Ileum (tissue), 1 donor: ENCODE results near the gene SLC25A13.

DNA sequence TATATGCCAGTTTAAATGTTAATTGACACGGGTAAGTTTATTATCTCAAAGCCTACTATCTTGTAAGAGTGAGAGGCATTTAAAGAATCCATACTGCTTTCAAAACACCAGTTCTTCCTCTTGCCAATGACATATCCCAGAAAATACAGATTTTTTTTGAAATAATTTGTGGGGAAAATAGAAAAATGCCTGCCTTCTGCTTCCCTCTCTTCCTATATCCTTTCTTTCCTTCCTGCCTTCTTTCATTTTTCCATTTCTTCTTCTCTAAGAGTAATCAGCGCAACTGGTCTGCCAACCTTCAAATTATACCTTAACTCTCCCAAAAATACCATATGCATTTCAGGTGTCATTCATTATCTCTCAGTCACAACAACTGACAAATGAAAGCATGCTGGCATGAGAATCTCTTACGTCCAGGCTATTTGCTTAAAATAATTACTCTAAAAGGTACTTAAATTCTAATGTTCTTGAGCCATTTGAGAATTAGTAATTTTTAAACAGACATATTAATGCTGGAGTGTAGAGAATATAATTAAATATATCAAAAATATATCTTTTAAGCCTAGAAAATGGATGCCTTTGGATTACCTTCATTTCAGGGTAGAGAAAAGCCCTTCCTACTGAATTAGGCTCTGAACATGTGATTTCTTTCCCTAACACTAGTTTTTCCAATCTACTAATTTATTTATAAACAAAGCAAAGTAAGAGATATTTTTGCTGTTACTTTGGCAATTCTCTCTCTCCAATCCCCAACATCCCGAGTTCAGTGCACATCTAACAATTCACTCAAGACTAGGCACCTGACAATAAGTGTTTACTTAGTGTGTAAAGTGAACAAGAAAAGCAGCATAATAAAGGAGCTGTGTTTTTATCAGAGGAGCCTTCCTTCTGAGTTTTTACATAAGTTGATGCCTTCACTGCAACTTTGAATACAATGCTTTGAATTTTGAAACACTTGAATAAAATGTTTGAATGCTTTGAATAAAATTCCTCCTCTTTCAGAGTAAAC, 11.9 kb downstream of the PDK4 start:
- PRO-cap: no peak

GRCh38 chr7:95602227-95602914, 6.1 kb upstream of the PDK4 start:
- PRO-cap: no peak

GRCh38 chr7:95608106-95609140, 12.1 kb upstream of the PDK4 start:
- PRO-cap: bidirectional peak, plus-strand start at chr7:95609004, minus-strand start at chr7:95608791

GRCh38 chr7:95784007-95784237, 11.6 kb downstream of the DYNC1I1 start:
- PRO-cap: no peak

DNA sequence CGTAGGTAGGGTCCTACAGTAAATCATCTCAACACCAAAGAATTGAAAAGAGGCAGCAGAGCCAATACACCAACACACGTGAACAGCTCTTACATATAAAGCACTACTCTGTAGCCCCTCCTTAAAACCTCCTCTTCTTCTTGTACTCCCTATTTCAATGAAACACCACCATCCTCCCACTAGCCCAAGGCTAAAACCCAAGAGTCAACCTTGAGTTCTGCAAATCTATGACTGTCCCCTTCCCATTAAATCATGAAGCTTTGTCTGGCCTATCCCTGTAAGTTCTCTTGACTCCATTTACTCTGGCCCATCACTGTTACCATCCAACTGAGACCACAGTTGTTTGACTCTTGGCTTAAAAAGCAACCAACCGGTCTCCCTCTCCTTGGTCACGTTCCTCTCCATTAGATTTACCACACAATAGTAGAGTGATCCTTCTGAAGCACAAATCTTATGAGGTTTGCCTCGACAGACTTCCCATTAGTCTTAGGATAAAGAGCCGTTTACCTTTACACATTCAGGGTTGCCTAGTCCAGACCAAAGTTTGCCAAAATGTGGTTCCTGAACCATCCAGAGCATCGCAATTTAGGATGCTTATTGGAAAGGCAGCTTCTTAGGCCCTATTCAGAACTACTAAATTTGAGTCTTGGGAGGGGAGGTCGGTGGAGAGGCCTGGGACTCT, 119.1 kb downstream of the SLC25A13 start:
- PRO-cap: no peak

- PRO-cap: no peak
These were observed 83.3 kb downstream of the SLC25A13 start for GRCh38 chr7:96238529-96239026.

DNA sequence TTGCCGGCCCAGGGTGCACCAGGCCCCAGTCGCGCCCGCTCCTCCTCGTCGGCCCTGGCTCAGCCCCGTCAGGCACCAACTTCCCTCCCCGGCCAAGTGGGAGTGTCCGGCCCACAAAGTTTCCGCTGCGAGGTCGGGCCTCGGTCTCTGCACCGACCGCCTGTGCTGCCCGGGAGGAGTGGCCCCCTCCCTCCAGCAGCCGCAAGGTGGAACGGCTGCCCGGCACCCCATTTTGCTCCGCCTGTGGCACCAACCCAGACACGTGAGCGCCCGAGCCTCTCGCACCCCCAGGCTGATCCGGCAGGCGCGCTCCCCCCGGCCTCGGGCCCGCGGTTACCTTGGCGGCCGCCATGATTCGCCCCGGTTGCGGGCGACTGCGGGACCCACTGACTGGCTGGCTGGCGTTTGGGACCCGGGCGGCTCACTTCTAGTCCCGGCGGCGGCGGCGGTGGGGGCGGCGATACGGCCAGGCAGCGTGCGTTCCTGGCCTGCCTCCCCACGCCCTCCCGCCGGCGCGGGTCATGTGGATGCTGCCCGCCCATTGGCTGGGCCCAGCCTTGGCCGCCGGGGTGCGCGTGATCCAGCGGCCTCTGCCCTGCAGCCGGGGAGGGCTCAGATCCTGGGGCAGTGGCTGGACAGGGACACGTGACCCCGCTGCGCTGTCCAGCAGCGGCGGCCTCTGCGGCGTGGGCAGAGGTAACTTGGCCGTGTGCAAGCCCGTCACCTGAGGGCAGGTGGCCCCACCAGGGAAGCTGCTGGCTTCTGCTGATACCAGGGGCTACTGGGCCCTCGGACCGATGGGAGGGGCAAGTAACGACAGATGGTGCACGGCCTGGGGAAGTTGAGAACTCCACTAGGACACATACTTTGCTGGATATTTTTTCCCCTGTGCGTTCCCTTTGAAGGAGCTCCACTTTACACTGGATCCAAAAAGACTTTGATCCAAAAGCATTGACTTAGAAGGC, at the start of gene SLC25A13:
SLC25A13 (minus strand) TSS at position 494 of the 965 bp plus-strand sequence.
- PRO-cap: unidirectional peak, minus-strand start at position 243 of the sequence; bidirectional peak, plus-strand start at position 616 of the sequence, minus-strand start at position 494 of the sequence

DNA sequence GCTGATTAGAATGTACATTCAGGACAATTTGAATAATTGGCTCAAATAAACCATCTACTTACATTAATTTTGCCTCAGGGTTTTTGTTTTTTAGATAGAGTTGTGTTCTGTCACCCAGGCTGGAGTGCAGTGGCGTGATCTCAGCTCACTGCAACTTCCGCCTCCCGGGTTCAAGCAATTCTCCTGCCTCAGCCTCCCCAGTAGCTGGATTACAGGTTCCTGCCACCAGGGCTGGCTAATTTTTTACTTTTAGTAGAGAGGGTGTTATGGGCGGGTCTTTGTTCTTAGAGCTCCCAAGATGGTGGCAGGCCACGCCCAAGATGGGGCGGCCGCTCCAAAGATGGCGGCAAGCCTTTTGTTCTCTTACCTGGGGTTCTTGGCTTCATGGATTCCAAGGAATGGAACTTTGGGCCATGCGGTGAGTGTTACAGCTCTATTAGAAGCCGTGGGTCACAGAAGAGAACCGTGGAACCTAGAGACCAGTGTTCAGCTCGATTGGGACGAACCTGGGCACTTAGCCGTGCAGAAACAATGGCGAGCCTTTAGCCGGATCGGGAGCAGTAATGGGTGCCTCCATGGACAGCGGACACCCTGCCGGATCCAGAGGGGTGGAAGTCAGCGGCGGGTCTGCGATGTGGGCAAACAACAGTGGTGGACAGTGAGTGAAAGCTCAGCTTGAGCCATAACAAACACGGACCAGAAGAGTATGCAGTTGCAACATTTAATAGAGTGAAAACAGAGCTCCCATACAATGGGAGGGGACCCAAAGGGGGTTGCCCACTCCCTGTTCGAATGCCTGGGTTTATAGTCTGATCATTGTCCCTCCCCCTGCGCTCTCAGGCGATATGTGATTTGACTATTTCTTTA, 36.4 kb upstream of the SLC25A13 start:
- PRO-cap: no peak

GRCh38 chr7:97003808-97004408, 1.4 kb upstream of the DLX6 start:
- PRO-cap: no peak

- PRO-cap: no peak
These were observed 8.6 kb downstream of the DLX5 start for GRCh38 chr7:97015917-97016590.

GRCh38 chr7:97016591-97017452, 7.8 kb downstream of the DLX5 start:
- PRO-cap: no peak

DNA sequence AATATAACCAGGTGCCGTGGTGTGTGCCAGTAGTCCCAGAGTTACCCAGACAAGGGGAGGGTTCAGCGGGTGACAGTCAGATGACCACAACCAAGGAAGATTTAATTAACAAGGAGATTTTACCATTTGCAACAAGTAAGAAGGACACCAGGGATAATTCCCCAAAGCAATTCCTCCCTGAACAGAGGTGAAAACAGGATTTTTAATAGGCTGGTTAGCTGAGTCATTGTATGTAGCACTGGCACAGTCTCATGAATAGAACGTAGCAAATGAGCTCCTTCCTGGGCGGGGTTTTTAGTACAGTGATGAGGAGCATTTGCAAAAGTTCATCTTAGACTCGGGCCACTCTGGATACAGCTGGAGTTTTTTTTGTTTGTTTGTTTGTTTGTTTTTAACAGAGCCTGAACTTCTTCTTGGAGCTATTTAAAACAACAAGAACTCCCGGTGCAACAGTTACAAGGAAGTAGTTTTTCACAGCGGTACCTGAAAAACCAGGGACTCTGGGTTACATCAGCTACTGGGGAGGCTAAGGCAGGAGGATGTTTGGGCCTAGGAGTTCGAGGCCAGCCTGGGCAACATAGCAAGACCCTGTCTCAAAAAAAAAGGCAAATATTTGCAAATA, 39.0 kb downstream of the TAC1 start:
- PRO-cap: unidirectional peak, plus-strand start at position 334 of the sequence

DNA sequence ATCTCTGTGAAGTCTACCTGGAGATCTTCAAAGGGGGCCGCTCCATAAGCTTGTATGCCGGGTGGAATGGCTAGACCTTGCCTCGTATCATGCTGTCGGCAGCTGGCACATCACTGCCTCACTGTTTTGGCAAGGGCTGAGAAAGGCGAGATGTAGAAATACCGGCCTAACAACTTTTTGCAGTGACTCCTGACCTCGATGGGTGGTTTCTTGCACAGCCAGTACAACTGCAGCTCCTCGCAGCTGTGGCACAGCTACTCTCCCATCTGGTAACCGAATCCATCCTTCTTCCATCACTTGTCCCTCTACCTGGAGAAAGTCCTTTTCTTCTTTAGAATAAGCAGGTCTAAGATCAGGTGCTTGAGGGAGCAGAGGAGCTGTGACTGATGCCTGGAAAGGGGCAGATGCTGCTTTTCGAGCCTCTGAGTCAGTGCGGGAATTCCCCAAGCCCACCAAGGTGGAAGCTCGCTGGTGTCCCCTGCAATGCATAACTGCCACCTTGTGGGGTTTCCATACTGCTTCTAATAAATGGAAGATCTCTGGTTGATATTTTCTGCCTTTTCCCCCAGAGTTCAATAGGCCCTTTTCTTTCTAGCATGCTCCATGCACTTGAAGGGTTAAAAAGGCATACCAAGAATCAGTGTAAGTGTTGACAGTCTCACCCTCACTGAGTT, 38.3 kb downstream of the OCM2 start:
- PRO-cap: no peak

GRCh38 chr7:98110496-98111120, 3.9 kb downstream of the LMTK2 start:
- PRO-cap: no peak

DNA sequence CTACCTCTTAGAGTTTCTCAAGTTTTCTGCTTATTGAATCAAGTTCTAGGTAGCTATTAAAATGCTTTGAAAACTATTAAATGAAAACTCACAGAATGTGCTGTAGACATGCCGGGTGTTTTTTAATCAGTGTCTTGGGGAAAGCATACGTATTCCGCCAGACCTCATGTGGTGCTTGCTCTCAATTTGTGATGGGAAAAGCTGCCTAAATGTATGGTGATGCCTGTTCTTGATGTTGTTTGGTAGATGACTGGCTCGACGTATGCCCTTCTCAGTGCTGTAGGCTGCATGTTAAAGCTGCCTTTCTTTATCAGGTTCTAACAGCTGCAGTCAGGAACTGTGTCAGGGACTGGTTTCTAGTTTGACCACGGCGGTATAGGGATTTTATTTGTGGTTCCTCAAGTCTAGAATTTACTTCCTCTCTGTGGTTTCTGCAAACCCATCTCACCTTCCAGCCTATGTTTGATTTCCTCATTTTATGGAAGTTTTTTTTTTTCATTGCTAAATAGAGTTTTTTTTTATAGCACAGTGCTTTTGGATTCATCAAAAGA, 26.4 kb downstream of the LMTK2 start:
- PRO-cap: no peak

GRCh38 chr7:98215361-98216044, 4.3 kb downstream of the BHLHA15 start:
- PRO-cap: no peak

GRCh38 chr7:98354462-98355613, 46.1 kb downstream of the BAIAP2L1 start:
- PRO-cap: no peak

DNA sequence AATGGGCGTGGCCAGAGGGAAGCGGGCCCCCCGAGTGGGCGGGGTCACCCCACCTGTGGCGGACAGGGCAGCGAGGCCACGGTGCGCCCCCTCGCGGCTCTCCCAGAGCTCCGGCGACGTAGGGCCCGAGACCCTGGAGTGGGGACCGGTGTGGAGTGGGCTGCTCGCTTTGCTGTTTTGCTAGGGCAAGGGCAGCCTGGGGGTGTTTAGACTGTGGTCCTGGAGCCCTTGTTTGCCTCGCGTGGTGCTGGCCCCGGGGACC, 286 bp upstream of the BAIAP2L1 start:
- PRO-cap: no peak

GRCh38 chr7:99049443-99050066, 94.4 kb downstream of the SMURF1 start:
- PRO-cap: no peak

- PRO-cap: no peak
These were observed 47.9 kb downstream of the SMURF1 start for GRCh38 chr7:99095736-99096684.